ENCODE measurements around the gene STKLD1.

GRCh38 chr9:133282458-133282857 is 53.5 kb downstream of the SURF6 start:
- RRBS, 2 experiments, result no CpG with 5 or more reads among the region's 4 CpGs

- RRBS, 2 experiments, result no CpG with 5 or more reads among the region's 11 CpGs
Measured at GRCh38 chr9:133341652-133342258, 5.8 kb upstream of the SURF6 start.

- RRBS, 2 experiments, result no CpG with 5 or more reads among the region's 15 CpGs
Measured at GRCh38 chr9:133348321-133348514, 200 bp downstream of the RPL7A start.

DNA sequence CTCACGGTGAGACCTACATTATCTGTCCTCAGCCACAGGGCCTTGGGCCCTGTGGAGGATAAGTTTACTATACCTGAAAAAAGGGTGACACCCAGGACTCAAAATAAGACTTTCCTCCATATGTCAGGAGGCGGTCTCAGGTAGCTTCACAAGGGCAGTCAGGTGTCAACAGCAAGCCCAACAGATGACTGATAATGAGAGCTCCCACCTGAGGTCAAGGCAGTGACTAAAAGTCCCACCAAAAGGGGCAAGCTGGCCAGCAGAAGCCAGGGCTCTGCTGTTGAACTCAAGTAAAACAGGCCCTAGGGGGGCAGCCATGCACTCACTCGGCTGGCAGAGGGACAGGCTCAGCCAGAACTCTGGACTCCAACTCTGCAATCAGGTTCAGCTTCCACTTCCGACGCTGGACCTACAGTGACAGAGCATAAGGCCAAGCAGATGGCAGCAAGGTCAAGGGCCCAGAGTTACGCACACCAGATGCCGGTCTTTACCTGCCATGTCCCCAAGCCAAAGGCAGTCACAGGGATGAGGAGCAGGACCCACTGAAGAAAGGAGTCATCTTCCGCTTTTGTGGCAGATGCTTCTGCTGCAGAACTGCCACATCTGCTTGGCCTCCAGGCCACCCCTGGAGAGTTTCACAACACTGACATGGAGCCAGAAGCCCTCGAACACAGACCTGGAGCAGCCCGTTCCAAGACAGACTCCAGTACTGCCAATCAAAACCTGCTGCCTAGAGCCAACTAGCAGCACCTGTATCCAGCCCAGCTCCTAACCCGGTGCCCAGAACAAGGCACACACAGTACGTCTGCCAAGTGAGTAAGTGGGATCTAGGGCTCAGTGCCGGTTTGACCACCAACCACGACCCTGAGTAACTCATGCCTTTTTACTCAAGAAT is 1.7 kb downstream of the SURF1 start:
- RRBS, 2 experiments, result 93 to 95% methylated on average over 3 of the region's 14 CpGs

- RRBS, 2 experiments, result 3 to 7% methylated on average over 18 to 24 of the region's 120 CpGs
Measured at GRCh38 chr9:133375790-133376754, at the start of gene STKLD1. Gene STKLD1, plus strand, starts transcription at chr9:133376366.

GRCh38 chr9:133412722-133413158 is 5.1 kb downstream of the REXO4 start:
- RRBS, 2 experiments, result no CpG with 5 or more reads among the region's 16 CpGs

GRCh38 chr9:133539885-133540339 is 5.4 kb downstream of the ADAMTSL2 start:
- RRBS, 2 experiments, result 94 to 96% methylated on average over 1 of the region's 12 CpGs

DNA sequence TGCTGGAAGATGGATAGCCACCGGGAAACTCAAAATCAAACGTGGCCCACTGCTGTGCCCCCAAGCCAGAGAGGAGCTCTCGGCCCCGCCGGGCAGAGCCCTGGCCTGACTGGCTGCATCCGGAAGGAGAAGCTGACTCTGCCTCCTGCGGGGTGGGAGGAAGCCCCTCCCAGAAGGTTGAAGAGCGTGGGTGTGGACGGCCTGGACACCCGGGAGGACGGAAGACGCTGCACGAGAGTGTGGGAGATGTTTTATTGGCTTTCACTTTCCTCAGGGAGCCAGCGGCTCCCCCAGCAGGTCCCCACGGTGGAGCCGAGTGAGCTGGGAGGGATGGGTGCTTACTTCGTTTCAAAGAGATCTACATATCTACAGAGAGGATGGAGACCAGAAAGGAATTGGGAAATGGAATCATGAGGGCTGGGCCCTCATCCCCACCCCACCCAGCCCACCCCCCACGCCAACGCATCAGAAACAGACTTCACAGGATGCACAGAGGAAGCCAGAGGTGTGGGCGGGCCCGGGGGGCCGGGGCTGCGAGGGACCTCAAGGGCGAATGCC is 32.3 kb downstream of the FAM163B start:
- RRBS, 2 experiments, result 19 to 86% methylated on average over 10 of the region's 24 CpGs

- RRBS, 2 experiments, result no CpG with 5 or more reads among the region's 14 CpGs
Measured at GRCh38 chr9:133602131-133602680, 7.0 kb downstream of the FAM163B start.

- RRBS, 2 experiments, result 90 to 96% methylated on average over 2 of the region's 11 CpGs
Measured at GRCh38 chr9:133739818-133740361, 1.7 kb upstream of the SARDH start.

DNA sequence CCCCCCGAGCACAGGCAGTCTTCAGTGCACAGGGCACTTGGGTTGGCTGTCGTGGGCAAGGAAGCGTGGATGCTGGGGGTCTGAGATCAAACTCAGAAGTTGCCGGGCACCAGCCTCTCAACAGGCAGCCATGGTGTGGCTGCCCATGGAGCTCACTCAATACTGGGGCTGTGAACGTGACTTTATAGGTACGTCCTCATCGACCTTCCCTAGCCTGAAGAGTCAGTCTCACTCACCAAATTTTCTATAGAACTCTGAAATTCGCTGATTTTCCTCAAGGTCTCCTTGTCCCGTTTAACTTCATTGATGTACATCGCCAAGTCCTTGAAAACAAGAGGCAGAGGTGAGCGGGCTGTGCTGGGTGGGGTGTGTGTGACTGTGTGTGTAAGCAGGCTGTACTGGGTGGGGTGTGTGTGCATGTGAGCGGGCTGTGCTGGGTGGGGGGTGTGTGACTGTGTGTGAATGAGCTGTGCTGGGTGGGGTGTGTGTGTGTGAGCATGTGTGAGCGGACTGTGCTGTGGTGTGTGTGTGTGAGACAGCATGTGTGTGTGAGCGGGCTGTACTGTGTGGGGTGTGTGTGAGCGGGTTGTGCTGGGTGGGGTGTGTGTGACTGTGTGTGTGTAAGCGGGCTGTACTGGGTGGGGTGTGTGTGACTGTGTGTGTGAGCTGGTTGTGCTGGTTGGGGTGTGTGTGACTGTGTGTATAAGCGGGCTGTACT is 53.6 kb upstream of the SARDH start:
- RRBS, 2 experiments, result no CpG with 5 or more reads among the region's 17 CpGs

DNA sequence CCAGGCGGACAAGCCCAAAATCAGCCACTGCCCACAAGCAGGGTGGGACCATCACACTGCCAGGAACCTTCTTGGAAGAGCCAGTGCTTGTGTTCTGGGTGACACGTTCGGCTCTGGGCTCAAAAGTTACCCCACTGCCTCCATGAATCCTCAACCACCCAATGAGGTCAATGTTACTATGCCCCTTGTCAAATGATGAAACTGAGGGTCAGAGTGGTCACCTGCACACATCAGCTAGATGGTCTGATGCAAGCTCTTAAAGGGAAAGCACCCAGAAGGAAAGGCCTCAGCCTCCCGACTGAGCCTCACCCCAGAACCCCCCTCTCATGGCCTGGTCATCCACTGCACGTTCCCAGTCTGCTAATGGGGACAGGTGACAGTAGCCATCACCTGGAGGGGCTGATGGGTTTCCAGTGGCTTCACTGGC is 114.8 kb downstream of the VAV2 start:
- RRBS, 2 experiments, result no CpG with 5 or more reads among the region's 5 CpGs

GRCh38 chr9:133956373-133956997 is 35.6 kb downstream of the VAV2 start:
- RRBS, 2 experiments, result no CpG with 5 or more reads among the region's 15 CpGs

GRCh38 chr9:133978359-133978980 is 13.7 kb downstream of the VAV2 start:
- RRBS, 2 experiments, result 100% methylated on average over 1 of the region's 15 CpGs; no CpG with 5 or more reads in 1 of the 2 experiments

DNA sequence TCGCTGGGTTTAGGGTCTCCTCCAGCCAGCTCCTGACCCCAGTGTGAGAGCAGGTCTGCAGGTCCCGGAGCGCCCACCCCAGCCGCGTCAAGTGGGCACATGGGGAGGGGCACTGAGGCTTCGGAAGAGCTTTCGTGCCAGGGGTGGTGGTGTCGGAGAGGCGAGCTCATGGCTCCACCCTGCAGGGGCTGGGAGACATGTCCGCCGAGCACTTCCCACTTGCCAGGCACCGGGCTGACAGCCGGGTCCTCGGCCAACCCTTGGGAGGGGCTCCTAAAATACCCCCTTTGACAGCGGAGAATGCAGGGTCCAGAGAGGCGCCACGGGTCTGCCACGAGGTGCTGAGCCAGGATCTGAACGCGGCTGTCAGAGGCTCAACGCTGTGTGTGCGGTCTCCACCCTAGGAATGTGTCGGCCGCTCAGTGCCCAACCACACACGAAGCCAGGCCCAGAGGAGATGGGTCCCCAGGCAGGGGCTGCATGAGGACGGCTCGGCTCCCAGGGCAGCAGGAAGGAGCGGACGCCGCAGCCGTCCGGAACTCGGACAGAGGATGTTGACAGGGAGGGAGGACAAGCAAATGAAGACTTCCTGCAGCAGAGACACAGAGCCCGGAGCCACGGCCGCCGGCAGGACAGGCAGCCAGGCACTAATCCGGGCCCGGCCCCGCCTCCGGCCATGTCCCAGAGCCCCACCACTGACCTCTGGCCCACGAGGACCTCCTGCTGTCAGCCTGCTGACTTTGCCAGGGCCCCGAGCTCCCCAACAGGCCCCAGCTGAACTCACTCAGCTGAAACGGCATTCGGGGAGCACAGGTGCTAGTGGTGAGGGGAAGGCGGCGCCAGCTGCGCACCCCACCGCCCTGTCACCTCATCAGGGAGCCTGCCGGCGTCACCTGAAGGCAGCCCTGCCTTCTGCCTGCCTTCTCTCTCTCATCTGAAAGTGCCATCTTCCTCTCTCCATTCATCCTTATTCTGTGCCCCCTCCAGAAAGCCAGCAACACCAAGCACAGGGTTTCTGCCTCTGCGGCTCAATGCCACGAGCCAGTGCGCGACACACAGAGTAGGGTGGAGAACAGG is 12.8 kb downstream of the VAV2 start:
- RRBS, 2 experiments, result 88 to 97% methylated on average over 3 to 4 of the region's 55 CpGs

DNA sequence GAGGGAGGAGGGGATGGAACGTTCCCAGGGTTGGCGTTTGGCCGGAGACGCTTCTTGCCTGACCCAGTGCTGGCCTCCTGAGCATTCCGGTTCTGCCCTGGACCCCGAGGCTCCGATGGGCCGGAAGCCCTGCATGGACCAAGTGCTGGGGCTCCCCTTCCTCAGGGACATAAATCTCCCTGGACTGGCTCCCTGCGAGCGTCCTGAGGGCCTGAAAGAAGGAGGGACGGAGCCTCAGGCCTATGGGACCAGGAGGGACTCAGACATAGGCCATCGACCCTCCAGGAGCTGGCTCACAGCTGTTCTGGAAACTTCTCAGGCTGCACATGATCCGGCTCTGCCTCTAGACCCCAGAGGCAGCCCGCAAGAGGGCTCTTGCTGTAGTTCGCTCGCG is 36.6 kb downstream of the WDR5 start:
- RRBS, 2 experiments, result 92 to 93% methylated on average over 4 of the region's 17 CpGs

DNA sequence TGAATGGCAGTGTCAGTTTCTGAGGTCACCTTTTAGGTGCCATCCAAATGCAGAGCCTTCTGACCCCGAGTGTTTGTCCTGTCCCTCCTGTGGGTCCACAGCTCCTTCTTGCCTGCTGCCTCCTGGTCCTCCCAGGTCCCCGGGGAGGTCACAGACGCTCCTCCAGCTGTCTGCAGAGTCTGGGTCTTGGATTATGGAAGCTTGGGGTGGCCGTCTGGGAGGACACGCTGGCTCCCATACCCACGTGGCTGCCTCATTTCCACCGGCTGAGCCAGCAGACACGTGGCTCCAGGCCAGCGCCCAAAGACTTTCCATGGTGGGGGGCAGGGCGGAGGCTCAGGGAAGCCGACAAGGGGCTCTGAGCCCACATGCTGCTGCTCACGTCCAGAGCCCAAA is 52.5 kb downstream of the WDR5 start:
- RRBS, 2 experiments, result no CpG with 5 or more reads among the region's 12 CpGs

- RRBS, 2 experiments, result no CpG with 5 or more reads among the region's 26 CpGs
Measured at GRCh38 chr9:134210677-134211597, 75.1 kb downstream of the WDR5 start.

- RRBS, 2 experiments, result no CpG with 5 or more reads among the region's 14 CpGs
Measured at GRCh38 chr9:134221171-134221698, 85.4 kb downstream of the WDR5 start.

- RRBS, 2 experiments, result no CpG with 5 or more reads among the region's 14 CpGs
Measured at GRCh38 chr9:134258637-134259666, 67.3 kb upstream of the RXRA start.